Bronchus fibroblast of lung (primary cell): ENCODE measurements around a stretch of chr21.

- RAMPAGE, long total RNA: no peak
Measured at GRCh38 chr21:45457678-45458139, 52.7 kb downstream of the COL18A1 start.

DNA sequence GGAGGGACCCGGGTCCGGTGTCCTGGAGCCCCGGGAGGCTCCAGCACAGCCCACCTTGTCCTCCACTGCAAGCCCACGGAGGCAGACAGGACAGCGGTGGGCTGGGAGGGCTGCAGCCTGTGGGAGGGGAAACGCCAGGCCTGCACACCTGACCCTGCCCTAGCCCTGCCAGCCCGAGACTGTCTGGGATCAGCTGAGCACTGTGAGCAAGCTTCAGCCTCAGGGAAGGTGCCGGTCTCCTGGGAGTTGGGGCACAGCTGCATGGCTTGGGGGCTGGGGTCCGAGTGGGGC, 53.6 kb downstream of the COL18A1 start:
- RAMPAGE, long total RNA: no peak

GRCh38 chr21:45469049-45470281, 64.5 kb downstream of the COL18A1 start:
- RAMPAGE, long total RNA: no peak

DNA sequence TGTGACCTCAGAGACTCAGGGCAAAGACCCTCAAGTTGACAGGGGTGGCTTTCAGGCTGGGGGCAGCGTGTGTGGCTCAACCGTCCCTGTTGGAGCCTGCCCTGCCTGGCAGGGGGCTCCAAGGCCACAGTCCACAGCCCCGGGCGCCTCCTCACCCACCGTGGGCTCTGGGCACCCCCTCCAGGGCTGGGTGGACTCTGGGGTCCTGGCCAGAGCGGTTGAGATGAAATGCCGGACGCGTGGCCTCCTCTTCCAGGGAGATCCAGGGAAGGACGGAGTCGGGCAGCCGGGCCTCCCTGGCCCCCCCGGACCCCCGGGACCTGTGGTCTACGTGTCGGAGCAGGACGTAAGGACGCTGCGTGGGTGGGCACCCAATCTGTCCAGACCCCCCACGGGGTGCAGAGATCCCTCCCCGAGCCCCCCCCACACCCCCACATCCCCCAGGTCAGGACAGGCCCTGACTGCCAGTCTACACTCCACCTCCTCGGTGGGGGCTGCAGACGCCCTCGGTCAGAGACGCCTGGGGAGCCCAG, 51.2 kb downstream of the SLC19A1 start:
- RAMPAGE, long total RNA: no peak

DNA sequence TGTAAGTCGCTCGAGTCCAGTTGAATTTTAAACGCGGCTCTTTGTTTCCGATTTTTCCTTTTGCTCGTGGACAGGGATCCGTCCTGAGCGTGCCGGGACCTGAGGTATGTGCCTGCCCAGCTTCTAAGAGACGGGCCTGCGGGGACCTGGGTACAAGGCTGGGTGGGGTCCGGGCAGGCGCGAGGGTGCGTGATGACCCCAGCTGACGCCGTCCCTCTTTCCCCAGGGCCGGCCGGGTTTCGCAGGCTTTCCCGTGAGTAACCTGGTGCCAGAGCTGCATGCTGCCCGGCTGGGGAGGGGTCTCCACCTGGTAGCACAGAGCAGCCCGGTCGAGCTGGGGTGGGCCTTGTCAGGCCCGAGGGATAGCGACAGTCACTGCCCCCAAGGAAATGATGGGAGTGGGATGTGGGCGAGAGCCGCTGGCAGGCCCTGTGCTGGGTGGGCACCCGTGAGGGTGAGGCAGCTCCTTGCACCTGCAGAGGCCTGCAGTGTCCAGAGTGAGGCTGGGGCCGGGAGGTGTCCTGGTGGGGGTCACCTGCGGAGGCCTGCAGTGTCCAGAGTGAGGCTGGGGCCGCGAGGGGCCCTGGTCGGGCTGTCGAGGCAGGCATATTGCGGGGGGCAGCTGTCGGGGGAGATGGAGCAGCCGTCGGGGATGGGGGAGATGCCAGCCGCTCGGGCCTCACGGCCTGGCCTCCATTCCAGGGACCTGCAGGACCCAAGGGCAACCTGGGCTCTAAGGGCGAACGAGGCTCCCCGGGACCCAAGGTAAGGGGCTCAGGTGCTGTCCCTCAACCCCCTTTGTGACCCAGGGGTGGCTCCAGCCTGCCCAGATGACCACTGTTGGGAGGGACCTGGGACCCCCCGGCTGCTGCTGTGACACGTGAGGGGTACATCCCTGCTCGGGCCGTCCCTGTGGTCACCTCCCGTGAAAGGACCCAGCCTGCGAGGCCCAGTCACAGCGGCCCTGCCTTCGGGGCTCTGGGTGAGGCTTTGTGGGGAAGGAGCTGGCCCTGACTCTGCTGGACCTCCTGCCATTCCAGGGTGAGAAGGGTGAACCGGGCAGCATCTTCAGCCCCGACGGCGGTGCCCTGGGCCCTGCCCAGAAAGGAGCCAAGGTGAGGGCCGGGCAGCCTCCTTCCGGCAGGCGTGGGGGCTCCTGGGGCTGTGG, 49.4 kb downstream of the SLC19A1 start:
- RAMPAGE, long total RNA: no peak

GRCh38 chr21:45512956-45514031, 28.9 kb downstream of the SLC19A1 start:
- RAMPAGE, long total RNA: no peak

GRCh38 chr21:45638566-45639563, 4.7 kb upstream of the PCBP3 start:
- RAMPAGE, long total RNA: no peak

DNA sequence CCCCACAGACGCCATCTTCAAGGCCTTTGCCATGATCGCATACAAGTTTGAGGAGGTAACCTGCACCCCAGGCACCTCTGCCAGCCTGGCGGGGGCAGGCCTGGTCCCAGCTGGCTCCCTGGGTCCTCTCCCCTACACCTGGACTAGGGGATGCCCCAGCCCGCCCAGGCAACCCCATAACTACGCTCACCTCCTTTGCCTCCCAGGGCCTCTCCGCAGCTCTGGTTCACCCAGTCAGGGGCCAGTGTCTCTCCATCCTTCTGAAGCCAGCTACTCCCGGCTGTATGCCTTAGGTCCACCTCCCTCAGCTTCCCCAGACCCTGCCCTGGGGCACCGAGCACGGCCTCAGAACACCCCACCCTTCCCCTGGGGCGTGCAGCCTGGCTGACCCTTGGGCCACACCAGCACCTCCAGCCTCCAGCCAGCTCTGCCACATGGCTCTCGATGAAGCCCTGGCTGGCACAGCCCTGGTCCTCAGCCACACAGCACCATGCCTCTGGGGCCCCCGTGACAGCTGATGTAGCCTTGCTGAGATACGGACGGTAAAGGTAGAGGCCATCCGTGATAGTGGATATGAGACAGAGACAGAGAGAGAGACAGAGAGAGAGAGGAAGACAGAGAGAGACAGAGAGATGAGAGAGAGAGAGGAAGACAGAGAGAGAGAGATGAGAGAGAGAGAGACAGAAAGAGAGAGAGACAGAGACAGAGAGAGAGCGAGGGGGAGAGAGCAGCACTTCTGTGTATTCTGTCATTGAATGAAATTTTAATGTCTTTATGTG, 80.3 kb upstream of the COL6A1 start:
- RAMPAGE, long total RNA: no peak

- RAMPAGE, long total RNA: no peak
Measured at GRCh38 chr21:45972433-45973541, 8.8 kb upstream of the COL6A1 start.

GRCh38 chr21:45977815-45978086, 3.8 kb upstream of the COL6A1 start:
- RAMPAGE, long total RNA: no peak

- RAMPAGE, long total RNA: no peak
Measured at GRCh38 chr21:45986348-45986825, 4.8 kb downstream of the COL6A1 start.

DNA sequence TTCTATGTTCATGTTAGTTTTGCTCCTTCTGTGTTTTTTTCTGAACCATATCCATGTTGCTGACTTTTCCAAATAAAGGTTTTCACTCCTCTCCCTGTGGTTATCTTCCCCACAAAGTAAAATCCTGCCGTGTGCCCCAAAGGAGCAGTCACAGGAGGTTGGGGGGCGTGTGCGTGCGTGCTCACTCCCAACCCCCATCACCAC, 23.3 kb downstream of the COL6A1 start:
- RAMPAGE, long total RNA: no peak

DNA sequence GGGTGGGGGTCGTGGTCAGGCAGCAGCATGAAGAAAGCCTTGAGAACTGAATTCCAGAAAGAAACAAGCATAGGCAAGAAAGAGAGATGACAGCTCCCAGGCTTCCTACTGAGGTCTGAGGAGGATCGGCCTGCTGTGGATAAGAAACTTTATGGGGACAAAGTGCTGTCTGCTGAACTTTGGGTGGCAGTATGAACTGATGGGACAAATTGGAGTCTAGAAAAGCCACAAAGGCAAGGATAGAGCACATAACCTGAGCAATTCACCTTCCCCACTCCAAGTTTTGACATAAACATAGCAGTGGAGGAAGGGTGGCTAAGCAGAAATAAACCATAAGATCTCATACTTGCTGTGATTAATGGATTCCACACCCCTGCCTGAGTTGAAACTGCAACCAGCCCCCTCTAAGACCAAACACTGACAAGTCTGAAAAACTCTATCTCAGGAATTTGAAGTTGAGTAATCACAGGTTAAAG, 43.7 kb downstream of the COL6A1 start:
- RAMPAGE, long total RNA: no peak

GRCh38 chr21:46040495-46041067, 57.3 kb upstream of the COL6A2 start:
- RAMPAGE, long total RNA: no peak

GRCh38 chr21:46053072-46053650, 44.8 kb upstream of the COL6A2 start:
- RAMPAGE, long total RNA: no peak

GRCh38 chr21:46054393-46055059, 43.4 kb upstream of the COL6A2 start:
- RAMPAGE, long total RNA: no peak

GRCh38 chr21:46099552-46100267, 1.8 kb downstream of the COL6A2 start:
- RAMPAGE, long total RNA: no peak

DNA sequence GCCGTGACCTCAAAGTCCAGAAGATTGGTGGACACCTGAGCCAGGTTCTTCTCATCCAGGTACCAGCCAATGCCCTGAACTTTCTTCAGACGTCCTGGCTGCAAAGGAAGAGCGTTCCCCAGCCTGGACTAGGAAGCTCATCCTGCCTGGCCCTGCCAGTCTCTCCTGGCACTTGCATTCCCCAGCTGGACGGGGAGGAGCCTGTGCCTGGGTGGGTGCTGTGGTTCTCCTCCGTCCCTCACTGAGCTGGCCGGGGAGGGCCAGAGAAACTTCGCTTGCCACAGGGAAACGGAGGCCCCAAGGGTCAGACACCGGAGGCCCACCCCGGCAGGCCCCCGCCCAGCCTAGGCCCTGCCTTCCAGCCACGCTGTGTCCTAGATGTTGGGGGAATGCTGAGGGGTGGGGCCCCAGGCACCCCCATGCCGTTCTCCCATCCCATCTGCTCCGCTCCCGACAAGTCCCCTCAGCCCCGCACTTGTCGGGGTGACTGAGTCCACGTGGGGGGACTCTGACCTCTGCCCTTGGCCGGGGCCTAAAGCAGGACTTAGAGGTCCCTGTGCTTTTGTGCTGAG, 4.9 kb downstream of the FTCD start:
- RAMPAGE, long total RNA: no peak

DNA sequence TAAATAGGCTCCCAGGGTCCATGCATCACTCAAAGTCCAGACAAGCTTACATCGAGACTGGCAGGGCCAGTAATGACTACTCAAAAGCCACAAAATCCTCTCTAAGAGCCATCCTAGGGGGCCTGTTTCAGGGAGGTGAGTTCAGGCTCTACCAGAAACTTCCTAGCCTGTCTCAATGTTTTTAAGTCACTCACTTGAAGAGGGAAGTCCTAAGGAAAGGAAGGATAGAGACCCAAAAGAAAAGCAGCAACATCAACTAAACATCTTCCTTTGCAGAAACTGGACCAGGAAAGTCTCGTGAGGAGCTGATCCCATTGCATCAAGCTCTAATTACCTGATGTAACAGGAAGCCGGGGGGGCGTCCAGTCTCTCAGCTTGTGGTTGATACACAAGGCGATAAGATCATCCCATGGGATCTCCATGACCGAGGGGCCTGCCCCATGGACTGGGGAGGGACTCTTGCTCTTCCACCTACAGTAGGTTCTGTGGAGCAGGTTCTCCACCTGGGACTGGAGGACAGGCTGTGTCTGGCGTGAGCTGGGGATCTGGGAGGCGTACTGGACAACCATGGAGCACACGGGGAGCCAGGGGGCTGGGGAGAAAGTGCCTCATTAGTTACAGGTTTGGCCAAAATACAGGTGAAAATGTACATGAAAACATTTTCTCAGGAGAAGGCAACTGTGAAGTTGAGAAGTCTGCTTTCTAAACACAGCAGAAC, 14.7 kb upstream of the LSS start:
- RAMPAGE, long total RNA: no peak

DNA sequence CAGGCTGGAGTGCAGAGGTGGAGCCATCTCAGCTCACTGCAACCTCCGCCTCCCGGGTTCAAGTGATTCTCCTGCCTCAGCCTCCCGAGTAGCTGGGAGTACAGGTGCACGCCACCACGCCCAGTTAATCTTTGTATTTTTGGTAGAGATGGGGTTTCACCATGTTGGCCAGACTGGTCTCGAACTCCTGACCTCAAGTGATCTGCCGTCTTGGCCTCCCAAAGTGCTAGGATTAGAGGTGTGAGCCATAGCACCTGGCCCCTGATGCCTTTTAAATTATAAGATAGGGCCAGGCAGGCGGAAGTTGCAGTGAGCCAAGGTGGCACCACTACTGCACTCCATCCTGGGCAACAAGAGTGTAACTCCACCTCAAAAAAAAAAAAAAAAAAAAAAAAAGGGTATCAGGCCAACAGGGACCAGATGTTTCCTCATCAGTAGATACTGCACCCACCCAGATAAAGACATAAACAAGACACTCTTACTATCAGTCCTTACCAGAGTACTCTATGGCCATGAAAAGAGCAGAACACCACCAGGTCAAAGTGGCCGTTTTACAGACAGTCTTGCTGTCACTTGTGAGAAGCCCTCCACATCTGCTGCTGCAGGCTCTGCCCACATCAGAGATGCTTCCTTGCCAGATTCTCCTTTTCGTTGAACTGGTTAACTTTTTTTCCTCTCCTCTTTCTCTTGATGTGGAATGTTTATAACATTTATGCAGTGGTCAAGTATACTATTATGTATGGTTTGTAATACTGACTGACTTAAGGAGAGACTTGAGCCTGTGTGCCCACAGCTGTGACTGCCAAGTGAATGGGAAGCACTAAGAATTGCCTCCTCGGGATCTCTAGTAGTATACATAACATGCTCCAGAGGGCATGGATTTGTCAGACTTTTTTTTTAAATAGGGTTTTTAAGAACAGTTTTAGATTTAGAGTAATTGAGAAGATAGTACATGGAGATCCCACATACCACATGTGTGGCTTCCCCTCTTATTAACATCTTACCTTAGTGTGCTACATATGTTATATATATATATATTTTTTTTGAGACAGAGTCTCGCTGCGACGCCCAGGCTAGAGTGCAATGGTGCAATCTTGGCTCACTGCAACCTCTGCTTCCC, 3.2 kb downstream of the C21orf58 start:
- RAMPAGE, long total RNA: no peak